SK-N-DZ (cell line): ENCODE measurements around the gene C17orf67.

RAMPAGE:
- cytosol, long total RNA = no peak
- nucleus, long total RNA = no peak
Observed at GRCh38 chr17:55833526-55833883, 82.7 kb downstream of the PCTP start.

DNA sequence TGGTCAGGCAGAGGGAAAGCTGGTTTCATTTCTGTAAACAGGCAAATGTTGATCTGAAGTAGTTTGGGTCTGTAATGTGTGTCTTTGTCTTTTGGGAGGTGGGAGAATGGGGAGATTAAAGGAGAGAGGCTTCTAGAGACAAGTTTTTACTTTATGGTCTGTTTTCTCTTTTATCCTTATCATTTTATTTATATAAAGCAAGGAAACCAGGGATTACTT is 289 bp downstream of the ANKFN1 start:
RAMPAGE:
- cytosol, long total RNA = no peak
- nucleus, long total RNA = no peak

DNA sequence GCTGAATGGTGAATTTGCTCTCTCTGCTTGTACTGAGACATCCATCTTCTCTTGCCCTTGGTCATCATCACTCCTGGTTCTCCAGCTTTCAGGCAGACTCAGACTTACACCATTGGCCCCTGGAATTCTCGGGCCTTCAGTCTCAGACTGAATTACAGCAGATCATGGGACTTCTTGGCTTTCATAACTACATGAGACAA is 26.2 kb upstream of the NOG start:
RAMPAGE:
- cytosol, long total RNA = no peak
- nucleus, long total RNA = no peak

RAMPAGE:
- cytosol, long total RNA = no peak
- nucleus, long total RNA = no peak
Observed at GRCh38 chr17:56596338-56597228, 3.1 kb downstream of the NOG start.

DNA sequence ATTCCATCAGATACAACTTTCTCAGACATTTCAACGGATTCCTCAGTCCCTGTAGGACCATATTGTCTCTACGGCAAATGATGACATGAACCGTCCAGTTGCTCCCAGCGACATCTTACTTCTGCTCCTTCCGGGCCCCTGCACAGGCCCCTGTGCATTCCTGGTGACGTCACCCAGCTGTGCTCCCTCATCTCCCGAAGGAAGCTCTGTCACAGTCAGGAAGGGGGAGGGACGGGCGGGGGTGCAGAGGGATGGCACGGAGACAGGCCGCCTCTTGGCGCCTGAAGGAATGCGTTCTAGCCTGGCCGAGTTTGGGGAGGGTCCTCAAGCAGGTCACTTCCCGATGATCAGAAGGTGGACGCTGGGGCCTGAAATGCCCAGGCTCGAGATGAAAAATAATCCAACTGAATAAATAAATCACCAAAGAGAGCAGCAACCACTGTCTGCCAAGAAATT is 114.1 kb downstream of the NOG start:
RAMPAGE:
- cytosol, long total RNA = no peak
- nucleus, long total RNA = no peak

GRCh38 chr17:56832872-56833977 is at the start of gene C17orf67:
TSS of gene C17orf67 (minus strand) at chr17:56833920.
RAMPAGE:
- cytosol, long total RNA = no peak
- nucleus, long total RNA = no peak

DNA sequence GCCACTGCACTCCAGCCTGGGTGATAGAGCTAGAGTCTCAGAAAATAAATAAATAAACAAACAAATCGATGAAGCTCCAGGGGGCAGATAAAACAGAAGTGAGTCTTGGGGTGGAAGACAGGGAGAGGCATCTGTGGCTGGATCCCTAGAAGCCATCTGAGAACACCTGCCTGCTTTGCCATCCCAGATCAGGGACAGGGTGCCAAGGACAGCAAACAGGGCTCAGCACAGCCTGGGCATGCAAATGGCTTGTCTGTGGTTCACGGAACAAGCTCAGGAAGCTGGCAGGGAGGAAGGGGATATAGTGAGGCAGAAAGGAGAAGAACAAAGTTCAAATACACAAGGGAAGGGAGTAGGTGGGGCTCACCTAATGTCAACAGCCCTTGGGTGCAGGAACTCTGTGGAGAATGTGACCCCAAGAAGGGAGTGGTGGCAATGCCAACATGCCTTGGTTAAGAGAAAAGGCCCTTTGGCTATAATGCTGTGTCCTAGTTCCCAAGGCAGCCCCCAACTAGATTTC is 27.5 kb downstream of the TRIM25 start:
RAMPAGE:
- cytosol, long total RNA = no peak
- nucleus, long total RNA = no peak

GRCh38 chr17:56895186-56895590 is 18.7 kb downstream of the TRIM25 start:
RAMPAGE:
- cytosol, long total RNA = no peak
- nucleus, long total RNA = no peak

DNA sequence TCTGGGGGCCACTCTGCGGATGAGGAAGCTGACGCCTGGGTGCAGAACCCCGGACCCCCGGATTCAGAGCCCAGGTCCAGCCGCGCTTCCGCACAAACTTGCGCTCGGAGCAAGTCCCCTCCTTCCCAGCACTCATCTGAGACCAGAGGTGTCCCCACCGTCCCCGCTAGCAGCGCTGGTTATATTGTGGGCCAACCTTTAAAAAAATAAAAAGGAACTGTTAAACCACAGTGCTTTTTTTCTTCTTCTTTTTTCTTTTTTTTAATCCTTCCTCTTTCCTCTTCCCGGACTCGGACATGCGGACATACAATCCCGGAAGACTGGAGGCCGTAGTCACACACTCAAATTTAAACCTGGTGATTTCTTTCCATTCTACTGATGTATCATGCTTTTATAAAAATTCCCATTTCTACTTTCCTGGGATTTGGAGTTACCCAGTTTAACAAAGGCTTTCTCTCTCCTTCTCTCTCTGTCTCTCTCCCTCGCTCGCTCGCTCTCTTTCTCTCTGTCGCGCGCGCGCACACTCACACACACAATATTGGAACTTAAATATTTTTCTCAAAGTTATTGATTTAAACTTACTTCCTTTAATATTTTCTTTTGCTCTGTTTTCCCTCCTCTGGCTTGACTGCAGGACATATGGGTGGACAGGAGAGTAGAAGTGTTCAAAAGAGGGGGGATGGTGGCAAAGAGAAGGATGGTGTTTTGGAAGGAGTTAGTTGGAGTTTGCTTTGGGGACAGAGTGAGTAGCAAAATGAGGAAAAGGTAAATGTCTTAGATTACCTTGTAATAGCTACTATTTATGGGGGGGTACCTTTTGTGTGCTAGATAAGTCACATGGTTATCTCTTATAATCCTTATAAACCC is 688 bp upstream of the TRIM25 start:
RAMPAGE:
- cytosol, long total RNA = no peak
- nucleus, long total RNA = no peak

RAMPAGE:
- cytosol, long total RNA = no peak
- nucleus, long total RNA = no peak
Observed at GRCh38 chr17:57086115-57086687, 1.2 kb downstream of the AKAP1 start.

DNA sequence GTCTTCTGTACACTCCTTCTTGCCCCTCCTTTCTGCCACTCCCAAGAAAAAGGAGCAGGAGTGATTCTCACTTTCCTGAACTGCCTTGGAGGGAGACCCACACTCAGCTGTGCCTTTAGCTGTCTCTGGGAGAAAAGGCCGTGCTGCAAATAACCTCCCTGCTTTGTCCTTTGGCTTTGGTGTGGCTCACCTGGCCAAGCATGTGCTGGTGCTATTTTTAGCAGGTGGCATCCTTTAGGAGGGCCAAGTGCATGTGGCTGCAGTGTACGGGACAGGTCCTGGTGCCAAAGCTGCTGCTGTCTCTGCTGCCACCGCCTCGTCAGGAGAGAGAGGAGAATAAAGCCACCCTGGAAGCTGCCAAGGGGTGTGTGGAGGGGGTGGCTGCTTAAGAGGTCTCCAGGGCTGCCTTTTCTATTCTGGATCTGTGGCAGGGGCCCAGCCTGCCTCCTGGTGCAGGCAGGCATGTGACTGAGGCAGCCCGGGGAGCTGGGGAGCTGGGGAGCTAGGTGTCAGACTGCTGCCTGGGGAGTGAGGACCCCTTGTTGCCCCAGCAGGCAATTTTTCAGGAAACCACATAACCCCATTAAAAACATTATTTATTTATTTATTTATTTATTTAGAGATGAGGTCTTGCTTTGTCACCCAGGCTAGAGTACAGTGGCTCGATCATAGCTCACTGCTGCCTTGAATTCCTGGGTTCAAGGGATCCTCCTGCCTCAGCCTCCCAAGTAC is 6.2 kb downstream of the AKAP1 start:
RAMPAGE:
- cytosol, long total RNA = no peak
- nucleus, long total RNA = no peak

GRCh38 chr17:57257208-57257800 is 981 bp downstream of the MSI2 start:
RAMPAGE:
- cytosol, long total RNA = no peak
- nucleus, long total RNA = no peak

RAMPAGE:
- cytosol, long total RNA = no peak
- nucleus, long total RNA = no peak
Observed at GRCh38 chr17:57271679-57272204, 15.4 kb downstream of the MSI2 start.

DNA sequence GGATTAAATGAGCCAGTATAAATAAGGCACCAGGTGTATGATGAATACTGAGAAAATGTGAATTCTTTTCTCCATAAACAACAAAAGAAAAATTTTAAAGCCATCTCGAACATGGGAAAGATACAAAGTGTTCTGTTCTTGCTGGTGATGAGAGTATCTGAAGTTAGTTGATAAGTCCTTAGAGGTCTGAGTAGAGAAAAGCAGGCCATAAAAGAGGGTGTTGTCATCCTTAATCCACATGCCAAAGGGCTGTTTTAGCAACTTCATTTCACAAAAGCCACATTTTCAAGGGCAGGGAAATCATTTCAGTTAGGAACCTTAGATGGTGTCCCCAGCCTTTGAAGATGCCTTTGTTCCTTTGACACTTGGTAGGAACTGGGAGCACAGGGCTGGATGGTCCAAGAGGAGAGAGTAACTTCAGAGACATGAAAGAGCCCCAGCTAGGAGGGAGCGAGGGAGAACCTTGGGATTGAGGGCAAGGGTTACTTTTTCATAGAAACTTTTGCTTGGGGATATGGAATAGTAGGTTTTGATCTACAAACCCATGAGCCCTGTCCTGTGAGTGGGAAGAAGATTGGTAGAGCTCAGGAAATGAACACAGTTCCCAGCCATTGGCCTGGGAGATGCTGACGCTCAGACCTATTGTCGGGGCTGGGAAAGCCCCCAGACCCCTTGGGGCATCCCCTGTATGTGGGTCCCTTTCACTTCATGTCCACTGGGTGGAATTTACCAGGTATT is 18.8 kb downstream of the MSI2 start:
RAMPAGE:
- cytosol, long total RNA = no peak
- nucleus, long total RNA = no peak

DNA sequence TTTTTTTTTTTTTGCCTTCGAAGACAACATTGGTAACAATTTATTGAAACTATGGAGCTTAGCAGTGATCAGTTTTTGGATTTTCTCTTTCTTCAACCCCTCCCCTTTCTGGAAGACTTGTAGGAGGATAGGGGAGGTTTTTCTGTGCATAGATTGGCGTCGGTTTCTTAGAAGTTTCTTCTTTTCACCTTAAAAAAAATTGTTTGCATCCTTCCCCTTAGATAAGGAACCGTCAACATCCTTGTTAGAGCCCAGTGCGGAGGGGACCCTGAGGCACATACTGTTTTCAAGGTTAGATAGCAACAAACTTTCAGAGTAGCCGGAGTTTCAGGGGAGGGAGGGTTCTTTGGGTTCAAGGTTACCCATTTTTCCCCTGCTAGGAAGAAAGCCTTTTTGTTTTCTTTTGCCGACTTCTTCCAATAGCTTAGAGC is 28.6 kb downstream of the MSI2 start:
RAMPAGE:
- cytosol, long total RNA = no peak
- nucleus, long total RNA = no peak

RAMPAGE:
- cytosol, long total RNA = no peak
- nucleus, long total RNA = no peak
Observed at GRCh38 chr17:57369840-57370748, 113.8 kb downstream of the MSI2 start.

DNA sequence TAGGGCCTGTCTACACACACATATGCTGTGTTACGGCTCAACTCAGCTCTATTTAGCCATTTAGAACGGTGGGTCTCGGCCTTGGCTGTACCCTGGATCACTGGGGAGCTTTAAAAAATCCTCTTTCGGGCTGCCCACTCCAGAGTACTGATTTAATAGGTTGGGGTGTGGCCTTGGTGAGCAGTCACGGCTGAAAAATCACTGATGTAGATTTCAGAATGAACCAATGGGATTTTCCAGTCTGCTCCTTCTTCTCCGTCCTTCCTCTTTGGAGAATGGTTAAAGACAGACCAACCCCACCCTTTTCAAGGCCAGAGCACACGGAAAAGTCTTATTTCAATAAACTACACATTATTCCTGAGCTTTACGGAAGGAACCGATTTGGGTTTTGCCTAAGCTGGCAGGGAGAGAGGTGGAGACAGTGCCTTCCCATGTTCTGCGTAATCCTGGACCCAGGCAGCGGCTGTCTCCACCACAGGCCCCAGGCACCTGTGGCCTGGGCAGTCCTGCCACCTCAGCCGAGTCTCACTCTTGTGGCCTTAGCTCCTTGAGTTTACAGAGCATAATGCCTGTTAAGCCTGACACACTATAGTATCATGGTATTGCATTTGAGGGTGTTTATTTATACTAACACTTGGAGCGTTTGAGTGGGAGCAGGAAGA is 223.3 kb downstream of the CCDC182 start:
RAMPAGE:
- cytosol, long total RNA = no peak
- nucleus, long total RNA = no peak

DNA sequence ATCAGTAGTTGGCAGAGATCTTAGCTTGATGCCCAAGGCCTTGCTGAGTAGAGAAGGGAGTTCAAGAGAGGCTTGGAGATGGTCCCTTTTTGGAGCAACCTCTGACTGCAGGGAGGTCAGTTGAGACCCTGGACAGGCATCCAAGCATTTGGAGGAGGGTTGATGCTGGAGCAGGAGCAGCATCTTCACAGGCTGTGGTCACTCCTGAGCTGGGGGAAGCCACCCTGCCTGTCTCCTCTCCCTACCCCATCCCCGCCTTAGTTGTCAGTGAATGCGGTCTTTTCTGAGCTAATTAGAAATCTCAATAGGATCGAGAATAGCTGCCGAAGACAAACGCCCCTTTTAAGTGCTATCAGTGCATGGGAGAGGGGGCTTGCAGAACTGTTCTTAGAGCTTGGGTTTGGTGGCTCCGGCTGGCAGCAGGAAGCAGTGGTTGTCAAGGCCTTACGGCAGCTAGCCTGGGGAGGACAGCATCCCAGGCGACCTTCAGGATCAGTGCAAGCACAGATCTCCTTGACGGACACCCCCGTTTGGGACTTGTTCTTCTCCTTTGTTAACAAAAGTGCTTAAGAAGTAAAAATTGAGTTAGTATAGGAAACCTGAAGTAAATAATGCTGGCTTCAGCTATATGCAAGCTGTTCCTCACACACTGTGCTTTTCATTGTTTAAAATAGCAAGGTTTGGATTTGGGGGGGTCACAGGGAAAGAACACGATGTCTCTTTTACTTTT is 195.1 kb downstream of the CCDC182 start:
RAMPAGE:
- cytosol, long total RNA = no peak
- nucleus, long total RNA = no peak

GRCh38 chr17:57553414-57553887 is 191.6 kb downstream of the CCDC182 start:
RAMPAGE:
- cytosol, long total RNA = no peak
- nucleus, long total RNA = no peak

DNA sequence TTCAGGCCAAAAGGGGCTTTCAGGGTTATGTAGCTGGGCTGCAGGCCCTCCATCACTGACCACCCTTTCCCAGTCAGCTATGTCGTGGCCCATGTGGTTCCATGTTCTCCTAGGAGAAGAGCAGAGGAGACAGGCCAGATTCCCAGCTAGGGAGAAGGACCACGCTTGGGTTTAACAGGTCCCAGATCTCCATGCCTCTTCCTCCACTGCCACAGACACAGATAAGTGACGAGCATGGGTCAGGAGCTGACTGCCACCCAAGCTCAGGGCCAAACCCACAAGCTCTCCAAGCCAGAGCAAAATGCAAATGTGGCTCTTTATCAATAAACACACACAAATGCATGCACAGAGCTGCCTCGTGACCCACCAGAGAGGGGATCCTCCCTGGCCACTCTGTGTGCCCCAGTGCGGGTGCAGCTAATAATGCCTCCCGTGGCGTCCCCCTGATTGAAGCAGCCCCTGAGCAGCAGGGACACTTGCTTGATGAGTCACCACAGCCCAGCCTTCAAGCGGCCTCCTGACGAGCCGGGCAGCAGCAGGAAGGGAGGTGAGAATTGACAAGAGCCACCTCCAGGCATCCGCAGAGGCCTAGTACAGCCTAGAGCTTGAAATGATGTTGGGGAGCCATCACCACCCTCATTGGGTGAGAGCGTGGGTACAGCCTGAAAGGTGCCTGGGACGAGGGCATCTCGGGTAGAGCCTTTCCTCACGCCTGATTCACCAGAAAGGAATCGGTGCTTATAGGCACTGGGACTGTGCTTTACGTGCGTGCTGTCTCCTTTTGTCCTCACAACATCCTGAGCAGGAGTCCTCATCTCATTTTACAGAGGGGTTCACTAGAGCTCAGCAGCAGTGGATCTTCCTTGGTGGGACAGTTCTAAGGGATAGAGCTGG is 143.8 kb downstream of the CCDC182 start:
RAMPAGE:
- cytosol, long total RNA = no peak
- nucleus, long total RNA = no peak